Epidermal melanocyte (primary cell): ENCODE results near the genes CFC1, CCDC74A, ANKRD30BL and MGAT5.

- RRBS = no CpG with 5 or more reads among the region's 4 CpGs
Observed at GRCh38 chr2:129929728-129930072, 49.8 kb upstream of the RAB6C start.

DNA sequence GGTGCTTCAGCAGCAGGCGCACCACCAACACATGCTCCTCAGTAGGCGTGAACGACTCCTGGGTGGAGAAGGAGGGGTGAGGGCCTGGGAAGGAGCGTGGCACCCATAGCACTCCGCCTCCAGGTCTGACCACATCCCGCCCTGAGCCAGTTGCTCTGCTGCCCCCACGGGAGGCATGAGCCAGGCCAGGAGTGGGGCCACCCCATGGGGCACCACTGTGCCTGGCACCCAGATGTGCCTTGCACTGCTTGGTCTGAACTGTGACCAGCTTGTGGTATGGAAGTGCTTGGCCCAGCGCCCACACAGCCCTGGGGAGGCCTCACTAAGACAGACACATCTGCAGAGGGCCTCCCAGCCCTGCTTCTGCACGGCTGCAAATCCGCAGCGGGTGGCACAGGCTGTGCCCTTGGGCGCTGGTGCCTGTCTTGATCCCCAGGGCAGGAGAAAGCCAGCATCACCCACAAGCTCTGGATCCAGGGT is 12.5 kb upstream of the CCDC74B start:
- RRBS = no CpG with 5 or more reads among the region's 12 CpGs

- RRBS = no CpG with 5 or more reads among the region's 16 CpGs
Observed at GRCh38 chr2:130161009-130161409, 16.1 kb upstream of the CCDC74B start.

DNA sequence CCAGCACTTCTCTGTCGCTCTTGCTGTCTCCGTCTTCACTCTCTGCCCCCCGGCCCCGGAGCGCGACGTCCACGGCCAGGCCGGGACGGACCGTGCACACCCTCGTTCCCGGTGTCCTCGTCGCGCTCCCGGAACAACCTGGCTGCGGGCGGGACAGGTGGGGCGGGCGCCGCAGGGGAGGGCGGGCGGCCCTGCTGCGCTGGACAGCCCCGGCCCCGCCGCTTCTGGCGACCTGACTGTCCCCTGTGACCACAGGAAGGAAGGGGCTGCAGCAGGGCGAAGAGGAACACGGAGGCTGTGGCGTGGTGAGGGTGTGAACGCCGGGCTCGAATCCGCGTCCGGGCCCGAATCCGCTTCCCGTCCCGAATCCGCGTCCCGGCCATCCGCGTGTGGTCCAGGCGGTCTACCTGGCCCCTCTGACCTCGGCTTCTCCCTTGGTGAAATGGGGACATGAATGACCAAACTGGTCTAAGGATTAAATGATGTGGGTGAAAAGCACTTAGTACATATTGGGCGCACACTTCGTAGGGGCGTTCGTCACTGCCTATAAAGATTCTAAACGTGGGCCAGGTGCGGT is 577 bp downstream of the PTPN18 start:
- RRBS = 16% methylated on average over 17 of the region's 55 CpGs

- RRBS = no CpG with 5 or more reads among the region's 8 CpGs
Observed at GRCh38 chr2:130599410-130599894, at the start of gene CFC1. Gene CFC1, minus strand, starts transcription at chr2:130599575.

DNA sequence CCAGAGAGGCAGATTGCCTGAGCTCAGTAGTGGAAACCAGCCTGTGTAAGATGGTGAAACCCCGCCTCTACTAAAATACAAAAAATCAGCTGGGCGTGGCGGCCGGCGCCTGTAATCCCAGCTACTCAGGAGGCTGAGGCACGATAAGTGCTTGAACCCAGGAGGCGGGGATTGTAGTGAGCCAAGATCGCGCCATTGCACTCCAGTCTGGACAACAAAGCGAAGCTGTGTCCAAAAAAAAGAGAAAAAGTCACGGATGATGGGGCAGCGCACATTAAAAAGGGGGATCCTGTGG is 30.2 kb upstream of the RAB6D start:
- RRBS = no CpG with 5 or more reads among the region's 12 CpGs

GRCh38 chr2:131394513-131394969 is 30.6 kb upstream of the RAB6D start:
- RRBS = no CpG with 5 or more reads among the region's 32 CpGs

DNA sequence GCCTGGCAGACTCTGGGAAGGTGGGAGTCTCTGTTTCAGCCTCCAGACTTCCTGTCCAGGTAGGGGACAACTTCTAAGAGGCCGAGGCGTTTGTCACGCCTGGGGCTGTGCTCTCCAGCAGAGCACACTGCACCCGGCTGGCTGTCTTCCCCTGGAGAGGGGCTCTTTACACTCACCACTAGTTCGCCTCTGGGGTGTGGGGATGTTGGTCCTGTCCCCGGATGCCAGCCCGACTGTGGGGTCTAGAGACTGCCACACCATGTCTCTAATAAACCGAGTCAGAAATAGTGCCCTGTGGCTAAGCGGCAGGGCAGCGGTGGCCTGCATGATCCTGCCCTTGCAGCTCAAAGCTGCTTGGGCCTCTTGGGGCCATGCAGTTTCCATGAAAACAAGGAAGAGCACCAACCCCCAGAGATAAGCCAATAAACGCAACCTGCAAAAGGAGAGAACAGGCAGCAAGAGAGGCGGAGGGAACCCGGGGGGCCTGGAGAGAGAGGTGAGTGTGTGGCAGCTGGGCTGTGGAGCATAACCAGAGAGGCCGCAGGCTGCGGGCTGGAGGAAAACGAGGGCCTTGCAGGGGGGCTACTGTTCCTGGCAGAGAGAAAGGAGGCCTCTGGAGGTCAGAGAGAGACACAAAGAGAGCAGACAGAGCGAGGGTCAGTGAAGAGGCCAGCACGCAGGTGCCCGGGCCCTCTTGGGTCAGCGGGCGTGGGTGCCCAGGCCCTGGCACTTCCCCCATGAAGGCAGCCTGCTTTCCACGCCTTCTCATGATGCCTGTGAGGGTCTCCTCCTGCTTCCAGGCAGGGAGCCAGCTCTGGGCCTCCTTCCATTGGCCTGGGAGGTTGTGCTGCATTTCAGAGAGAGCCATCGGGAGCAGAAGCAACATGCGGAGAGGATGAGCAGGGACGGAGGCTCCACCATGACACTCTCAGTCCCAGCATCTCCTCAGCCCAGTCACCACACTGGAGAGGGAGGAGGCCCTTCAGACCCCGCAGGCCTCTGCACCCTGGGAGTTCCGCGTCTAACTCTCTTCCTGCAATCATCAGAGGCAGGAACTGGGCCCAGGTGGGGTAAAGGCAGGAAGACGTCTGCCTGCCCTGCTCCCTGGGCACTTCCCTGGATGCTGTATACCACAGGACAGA is 1.5 kb downstream of the MZT2A start:
- RRBS = 91% methylated on average over 3 of the region's 29 CpGs

GRCh38 chr2:131491422-131491625 is 873 bp downstream of the MZT2A start:
- RRBS = no CpG with 5 or more reads among the region's 8 CpGs

GRCh38 chr2:131527490-131528298 is at the start of gene CCDC74A:
Gene CCDC74A, plus strand, starts transcription at chr2:131527888.
- RRBS = under 1% methylated on average over 8 of the region's 60 CpGs

DNA sequence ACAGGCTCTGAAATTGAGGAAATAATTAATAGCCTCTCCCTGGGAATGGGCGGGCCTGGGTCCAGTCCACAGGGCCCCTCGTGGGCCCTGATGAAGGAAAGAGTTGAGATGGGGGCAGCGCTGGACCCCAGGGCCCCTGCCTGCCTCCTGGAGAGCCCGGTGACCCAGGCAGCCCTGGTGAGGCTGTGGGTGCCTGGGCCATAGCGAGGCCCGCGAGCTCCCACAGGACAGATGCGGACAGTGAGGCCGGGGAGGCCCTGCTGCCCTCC is 154.0 kb downstream of the CCDC74A start:
- RRBS = 31% methylated on average over 3 of the region's 9 CpGs

- RRBS = no CpG with 5 or more reads among the region's 35 CpGs
Observed at GRCh38 chr2:132161531-132162096, at the start of gene ANKRD30BL. Gene ANKRD30BL, minus strand, starts transcription at chr2:132161952.

GRCh38 chr2:132438558-132439508 is 22.2 kb downstream of the GPR39 start:
- RRBS = no CpG with 5 or more reads among the region's 10 CpGs

GRCh38 chr2:132670522-132671057 is 585 bp upstream of the LYPD1 start:
- RRBS = 3% methylated on average over 14 of the region's 37 CpGs

- RRBS = no CpG with 5 or more reads among the region's 4 CpGs
Observed at GRCh38 chr2:133986069-133986959, 267.6 kb upstream of the MGAT5 start.

GRCh38 chr2:134118320-134118864 is 135.5 kb upstream of the MGAT5 start:
- RRBS = no CpG with 5 or more reads among the region's 4 CpGs

DNA sequence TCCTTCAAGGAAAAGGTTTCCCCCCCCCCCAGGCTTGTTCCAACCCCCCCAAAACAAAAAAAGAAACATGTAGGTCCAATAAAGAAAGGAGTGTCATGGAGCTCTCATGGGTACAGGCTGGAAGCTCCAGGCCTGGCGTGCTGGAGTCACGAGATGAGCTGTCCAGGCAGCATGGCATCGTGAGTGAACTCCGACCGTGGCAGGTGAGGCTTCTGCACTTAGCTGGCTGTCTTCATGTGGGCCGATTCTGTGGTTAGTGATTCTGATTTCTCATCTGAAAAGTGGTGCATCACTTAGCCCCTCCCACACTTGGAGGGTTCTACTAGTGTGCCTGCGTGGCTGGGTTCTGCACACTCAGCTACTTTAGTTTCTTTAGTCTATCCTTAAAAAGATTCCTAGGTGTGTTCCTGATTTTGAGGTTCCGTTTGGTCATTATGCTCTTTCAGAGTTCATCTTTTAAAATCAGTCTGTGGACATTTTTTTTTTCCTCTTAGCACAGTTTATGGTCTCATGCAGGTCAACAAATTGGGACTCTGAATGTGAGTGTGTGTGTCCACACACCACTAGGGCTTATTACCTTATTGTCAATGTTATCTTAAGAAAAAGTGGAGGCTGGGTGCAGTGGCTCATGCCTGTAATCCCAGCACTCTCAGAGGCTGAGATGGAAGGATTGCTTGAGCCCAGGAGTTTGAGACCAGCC is 126.2 kb upstream of the MGAT5 start:
- RRBS = no CpG with 5 or more reads among the region's 8 CpGs

DNA sequence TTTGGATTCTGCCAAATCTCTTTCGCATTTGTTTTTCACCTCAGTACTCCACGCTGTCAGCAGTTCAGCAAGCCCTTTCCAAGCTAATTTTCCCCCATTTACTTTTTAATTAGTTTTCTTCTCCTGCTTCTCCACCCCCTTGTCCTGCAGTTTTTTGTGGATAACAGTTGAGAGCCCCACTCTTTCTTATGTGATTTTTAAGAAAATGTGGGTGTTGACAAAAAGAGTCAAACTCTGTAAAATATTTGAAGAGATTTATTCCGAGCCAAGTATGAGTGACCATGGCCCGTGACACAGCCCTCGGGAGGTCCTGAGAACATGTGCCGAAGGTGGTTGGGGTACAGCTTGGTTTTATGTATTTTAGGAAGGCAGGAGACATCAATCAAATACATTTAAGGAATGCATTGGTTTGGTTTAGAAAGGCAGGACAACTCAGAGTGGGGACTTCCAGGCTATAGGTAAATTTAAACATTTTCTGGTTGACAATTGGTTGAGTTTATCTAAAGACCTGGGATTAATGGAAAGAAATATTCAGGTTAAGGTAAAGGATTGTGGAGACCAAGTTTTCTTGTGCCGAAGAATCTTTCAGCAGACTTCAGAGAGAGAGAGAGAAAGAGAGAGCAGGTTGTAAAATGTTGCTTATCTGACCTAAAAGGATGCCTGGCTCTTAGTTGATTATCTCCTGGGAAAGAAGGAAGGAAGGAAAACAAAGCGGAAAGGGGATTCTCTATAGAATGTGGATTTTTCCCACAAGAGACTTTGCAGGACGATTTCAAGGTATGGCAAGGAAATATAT is 32.8 kb upstream of the MGAT5 start:
- RRBS = no CpG with 5 or more reads among the region's 9 CpGs

- RRBS = no CpG with 5 or more reads among the region's 12 CpGs
Observed at GRCh38 chr2:134253205-134254544, at the start of gene MGAT5. Gene MGAT5, plus strand, starts transcription at chr2:134254072.

- RRBS = no CpG with 5 or more reads among the region's 4 CpGs
Observed at GRCh38 chr2:134294756-134295046, 40.8 kb downstream of the MGAT5 start.